Measurements from ENCODE around the gene PARM1.

- PRO-cap: unidirectional peak, plus-strand start at chr4:74933116
Observed at GRCh38 chr4:74932598-74933695, at the start of gene PARM1. Gene PARM1 (plus strand): TSS chr4:74933116.

DNA sequence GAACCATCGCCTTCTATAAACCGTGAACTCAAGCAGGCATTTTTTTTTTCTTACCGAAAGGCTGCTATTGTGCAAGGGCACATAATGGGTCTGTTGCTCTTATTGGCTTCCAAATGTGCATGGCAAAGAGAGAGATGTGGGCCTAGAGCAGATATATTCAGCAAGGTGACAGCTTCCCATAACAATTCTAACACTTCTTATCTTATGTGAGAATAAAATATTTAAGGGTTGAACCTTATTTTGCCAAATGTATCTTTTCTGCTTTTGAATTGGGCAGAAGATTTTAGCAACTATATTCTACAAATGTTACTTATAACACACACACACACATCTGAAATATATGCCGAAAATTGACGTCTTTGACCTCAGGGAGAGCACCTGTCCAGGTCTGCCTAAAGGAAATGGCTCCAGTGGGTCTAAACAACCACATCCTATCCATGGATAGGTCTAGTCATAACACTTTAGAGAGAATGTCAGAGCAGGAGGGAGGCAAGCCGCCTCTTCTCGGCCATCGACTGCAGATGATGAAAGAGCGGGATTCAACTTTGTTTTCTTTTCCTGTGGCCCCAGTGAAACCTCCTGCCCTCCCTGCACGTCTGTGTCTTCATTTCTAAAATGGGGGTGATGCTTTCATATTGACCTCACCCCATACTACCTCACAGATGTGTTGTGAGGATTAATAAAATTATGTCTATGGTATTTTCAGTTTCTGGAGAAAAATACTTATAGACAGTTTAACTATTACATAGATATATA is 115.9 kb downstream of the PARM1 start:
- PRO-cap: no peak

GRCh38 chr4:75328009-75328704 is 186.0 kb downstream of the RCHY1 start:
- PRO-cap: no peak

GRCh38 chr4:75723366-75723905 is 941 bp upstream of the USO1 start:
- PRO-cap: no peak

DNA sequence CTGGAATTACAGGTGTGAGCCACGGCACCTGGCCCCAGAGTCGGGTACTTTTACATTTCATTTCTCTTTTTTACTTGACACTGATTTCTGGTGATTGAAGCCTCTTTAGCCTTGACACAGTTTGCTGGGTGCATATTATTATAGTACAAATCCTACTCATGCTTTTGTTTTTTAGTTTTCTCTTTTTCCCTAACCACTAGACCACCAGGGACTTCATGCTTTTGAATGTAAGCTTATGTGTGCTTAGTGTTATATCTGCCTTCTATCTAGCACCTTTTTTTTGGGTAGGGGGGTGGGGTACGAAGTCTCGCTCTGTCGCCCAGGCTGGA is 4.6 kb downstream of the USO1 start:
- PRO-cap: no peak

- PRO-cap: no peak
Observed at GRCh38 chr4:75845773-75846127, 56.5 kb downstream of the PPEF2 start.

DNA sequence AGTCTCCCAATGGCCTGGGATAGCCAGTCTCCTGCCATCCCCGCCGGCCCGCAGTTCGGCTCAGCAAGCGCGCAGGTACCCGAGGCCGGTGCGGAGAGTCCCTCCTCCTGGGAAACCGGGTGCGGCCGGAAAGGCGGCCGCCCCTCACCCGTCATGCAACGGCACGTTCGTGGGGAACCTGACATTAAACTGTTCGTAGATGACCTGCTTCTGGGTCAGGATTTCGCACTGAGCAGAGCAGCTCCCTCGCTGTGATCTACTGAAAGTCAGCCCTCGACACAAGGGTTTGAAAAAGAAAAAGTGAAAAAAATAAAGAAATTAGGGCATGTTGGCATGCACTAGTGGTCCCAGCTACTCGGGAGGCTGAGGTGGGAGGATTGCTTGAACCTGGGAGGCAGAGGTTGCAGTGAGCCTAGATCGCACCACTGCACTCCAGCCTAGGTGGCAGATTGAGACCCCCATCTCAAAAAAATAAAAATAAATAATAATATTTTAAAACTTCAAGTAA is 15.9 kb downstream of the PPEF2 start:
- PRO-cap: no peak

DNA sequence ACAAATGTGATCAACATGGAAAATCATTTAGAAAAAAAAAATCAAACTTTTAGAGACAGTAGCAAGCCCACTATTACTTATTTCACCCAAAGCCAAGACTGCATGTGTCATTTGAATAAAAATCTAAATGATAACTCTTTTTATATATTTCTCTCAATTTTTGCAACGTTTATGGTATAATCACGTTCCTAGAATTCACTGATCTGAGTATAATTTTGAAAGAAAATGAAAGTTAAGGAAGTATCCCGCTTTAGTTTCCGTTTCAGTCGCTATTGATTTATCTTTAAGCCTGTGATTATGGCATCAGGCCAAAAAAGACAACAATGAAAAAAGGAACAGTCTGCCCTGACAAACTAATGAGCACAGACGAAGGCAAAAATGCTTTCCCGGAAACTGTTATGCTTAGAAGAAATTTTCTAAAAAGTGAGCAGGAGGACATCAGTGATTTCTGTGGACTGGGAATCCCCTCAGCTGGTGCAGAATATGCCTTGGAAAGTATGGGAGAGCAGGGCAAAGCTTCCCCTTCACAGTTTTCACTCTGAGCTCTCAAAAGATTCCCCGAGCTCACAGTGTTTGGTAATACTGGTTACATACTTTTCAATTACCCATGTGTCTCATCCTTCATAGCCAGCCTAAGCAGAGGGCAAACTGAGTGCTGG is 5.0 kb upstream of the CXCL10 start:
- PRO-cap: no peak

GRCh38 chr4:76250887-76251376 is 589 bp upstream of the FAM47E start:
- PRO-cap: no peak

GRCh38 chr4:76305093-76305608 is 1.4 kb upstream of the STBD1 start:
- PRO-cap: no peak

GRCh38 chr4:76307366-76308089 is 995 bp downstream of the STBD1 start:
- PRO-cap: no peak

DNA sequence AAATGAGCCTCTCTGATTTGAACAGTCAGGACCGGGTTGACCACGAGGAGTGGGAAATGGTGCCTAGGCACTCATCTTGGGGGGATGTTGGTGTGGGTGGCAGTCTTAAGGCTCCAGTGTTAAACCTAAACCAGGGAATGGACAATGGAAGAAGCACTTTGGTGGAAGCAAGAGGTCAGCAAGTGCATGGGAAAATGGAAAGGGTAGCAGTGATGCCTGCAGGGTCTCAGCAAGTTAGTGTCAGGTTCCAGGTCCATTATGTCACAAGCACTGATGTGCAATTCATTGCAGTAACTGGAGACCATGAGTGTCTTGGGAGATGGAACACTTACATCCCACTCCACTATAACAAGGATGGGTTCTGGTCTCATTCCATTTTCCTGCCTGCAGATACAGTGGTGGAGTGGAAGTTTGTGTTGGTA is 3.0 kb downstream of the STBD1 start:
- PRO-cap: no peak

DNA sequence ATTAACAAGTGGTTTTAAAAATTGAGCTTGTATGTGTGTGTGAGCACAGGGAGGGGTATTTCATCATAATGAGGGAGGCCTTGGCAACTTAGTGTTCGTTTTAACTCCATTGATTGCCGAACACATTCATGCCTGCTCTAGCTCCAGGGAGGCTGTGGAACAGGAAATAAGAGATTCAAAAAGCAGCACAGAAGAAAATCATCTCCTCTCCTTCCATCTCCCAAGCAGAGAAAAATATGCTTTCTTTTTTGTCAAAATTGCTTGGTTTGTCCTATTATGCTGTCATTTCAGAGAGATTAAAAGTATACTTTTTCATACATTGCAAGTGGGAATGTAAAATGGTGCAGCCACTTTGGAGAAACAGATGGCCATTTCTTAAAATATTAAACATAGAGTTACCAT is 14.9 kb downstream of the SHROOM3 start:
- PRO-cap: no peak

- PRO-cap: no peak
Observed at GRCh38 chr4:76589447-76589795, 154.4 kb downstream of the SHROOM3 start.

GRCh38 chr4:76589950-76590693 is 155.1 kb downstream of the SHROOM3 start:
- PRO-cap: no peak

GRCh38 chr4:76590694-76591408 is 155.8 kb downstream of the SHROOM3 start:
- PRO-cap: no peak

DNA sequence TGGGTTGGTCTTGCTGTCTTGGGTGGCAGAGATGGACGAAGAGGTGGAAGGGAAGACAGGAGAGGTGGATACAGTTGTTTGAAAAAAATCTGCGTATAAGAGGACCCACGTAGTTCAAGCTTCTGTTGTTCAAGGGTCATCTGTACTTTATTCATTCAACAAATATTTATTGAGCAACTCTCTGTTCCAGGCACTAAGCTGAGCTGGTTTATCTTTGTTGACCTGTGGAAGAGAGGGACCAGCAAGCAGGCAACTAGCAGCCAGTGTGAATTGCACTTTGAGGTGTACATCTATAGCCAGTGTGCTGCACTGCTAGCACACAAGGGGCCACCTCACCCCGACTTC is 191.4 kb downstream of the SOWAHB start:
- PRO-cap: no peak

GRCh38 chr4:76709406-76710079 is 188.4 kb downstream of the SOWAHB start:
- PRO-cap: no peak

- PRO-cap: no peak
Observed at GRCh38 chr4:76811566-76811862, 86.4 kb downstream of the SOWAHB start.

DNA sequence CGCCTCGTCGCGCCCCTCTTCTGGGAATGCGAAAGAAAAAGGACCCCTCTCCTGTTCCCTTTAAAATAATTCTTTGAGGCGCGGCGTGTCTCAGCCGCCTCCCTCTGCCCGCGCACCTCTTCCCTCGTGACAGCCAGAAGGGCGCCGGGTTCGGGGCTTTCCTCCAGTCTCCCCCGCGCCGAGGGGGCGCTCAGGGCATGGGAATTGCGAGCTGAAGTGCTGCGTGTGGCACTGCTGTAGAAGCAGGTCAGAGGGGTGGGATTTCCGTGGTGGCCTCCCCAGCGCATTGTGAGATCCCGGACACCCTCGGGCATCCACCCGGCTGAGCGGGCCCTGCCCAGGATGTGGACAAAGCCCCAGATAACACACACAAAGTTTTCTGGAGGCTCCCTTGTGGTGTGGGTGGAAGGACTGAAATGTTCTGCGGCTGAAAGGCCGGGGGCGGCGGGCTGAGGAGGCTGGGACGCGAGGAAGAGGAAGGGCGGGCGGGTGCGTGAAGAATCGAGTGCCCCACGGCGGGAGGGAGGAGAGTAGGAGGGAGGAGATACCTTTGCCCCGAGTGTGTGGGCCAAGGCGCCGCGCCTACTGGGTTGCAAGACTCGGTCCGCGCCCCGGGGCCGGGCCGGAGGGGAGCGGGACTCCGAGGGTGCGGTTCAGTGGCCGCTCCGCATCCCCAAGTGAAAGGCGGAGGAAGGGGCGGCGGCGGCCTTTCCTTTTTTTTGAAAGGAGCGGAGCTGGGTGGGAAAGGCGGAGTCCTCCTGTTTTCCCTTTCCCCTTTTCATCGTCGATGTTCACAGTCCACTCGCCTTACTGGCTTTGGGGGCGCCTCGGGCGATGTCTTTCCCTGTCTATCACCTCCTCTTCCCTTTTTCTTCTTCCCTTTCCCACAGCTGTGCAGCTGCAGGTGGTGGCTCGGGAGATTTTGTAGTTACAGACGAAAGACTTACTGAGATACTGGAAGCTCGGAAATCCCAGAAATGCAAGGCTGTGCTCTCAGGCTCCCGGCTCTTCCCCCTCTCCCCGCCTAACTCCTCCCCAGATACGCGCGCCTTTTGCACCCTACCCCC is 917 bp downstream of the SEPTIN11 start:
- PRO-cap: no peak

All from neutrophil (primary cell).